Cardiac ventricle fibroblast (primary cell): Measurements from ENCODE around the gene CENPB.

GRCh38 chr20:3383143-3383473 lies 24.4 kb downstream of the DNAAF9 start:
- RAMPAGE, long total RNA: no peak

DNA sequence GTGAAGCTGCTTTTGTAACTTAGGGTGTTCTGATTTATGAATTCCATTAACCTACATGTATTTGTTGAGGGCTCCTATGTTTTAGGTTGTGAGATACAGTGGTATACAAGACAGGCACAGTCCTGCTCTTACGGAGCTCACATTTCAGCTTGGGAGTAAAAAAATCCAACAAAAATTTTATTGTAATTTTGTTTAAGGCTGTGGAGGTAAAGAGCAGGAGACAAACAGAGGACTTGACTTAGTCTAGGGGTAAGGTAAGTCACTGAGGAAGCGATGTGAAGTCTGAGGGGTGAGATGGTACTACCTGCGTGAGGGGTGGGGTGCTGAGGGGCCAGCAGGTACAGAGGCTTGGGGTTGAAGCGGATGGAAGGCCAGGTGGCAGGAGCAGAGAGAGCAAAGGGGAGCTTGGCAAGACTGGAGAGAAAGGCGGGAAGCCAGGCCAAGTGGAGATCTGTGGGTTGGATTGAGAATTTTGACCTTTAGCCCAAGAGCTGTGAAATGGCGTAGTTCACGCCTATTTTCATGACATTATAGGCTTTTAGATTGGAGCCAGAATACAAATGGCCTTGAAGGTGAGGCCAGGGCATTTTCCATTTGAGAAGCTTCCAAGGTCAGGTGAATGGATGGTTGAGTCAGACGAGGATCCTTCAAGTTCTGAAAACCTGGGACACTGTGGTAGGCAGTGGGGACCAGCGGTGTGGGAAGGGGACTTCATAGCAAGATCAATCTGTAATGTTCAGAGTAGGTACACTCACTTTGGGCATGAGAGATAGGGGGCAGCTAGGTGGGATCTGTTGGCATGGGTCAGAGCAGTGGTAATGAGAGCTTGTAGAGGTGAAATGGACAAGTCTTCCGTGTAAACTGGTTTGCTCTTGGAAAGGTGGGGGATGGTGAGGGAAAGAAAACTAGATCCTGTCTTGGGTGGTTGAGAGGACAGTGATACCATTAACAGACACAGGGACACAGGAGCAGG lies 2.5 kb downstream of the ATRN start:
- RAMPAGE, long total RNA: no peak

- RAMPAGE, long total RNA: no peak
Observed at GRCh38 chr20:3781752-3782077, 467 bp upstream of the SPEF1 start.

DNA sequence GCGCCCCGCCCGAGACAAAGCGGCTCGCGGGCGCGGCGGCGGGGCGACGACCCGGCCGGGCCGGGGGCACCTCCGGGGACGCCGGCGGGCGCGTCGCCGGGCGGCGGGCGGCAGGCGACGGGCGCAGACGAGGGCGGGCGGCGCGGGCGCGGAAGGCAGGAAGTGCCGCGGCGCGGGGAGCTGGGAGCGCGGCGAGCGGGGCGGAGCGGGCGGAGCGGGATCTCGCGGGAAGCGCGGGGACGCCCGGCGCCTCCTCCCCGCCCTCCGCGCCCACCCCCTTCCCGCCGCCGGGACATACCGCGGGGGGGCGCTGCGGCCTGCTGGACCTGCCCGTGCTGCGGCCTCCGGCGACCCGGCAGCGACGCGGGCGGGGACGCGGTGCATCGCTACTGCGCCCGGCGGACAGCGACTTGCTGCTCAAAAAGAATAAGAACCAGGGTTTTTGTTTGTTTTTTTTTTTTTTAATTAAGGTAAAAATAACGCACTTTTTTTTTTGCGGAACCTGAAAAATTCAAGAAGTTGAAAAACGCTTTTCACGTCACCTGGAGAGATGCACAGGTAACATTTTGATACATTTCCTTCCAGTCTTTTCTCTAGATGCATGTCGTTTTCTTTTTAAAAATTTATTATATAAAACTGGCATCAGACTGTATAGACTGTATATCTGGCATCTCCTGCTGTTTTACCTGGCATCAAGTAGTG lies at the start of gene CENPB:
TSS of gene CENPB (minus strand) at position 159 of the 702 bp plus-strand sequence.
- RAMPAGE, long total RNA: no peak

- RAMPAGE, long total RNA: no peak
Observed at GRCh38 chr20:3875059-3875802, 14.0 kb upstream of the PANK2 start.

- RAMPAGE, long total RNA: no peak
Observed at GRCh38 chr20:3980590-3981194, 34.7 kb downstream of the RNF24 start.

GRCh38 chr20:4004628-4005170 lies 10.7 kb downstream of the RNF24 start:
- RAMPAGE, long total RNA: no peak

GRCh38 chr20:4040355-4040817 lies 25.0 kb upstream of the RNF24 start:
- RAMPAGE, long total RNA: no peak

DNA sequence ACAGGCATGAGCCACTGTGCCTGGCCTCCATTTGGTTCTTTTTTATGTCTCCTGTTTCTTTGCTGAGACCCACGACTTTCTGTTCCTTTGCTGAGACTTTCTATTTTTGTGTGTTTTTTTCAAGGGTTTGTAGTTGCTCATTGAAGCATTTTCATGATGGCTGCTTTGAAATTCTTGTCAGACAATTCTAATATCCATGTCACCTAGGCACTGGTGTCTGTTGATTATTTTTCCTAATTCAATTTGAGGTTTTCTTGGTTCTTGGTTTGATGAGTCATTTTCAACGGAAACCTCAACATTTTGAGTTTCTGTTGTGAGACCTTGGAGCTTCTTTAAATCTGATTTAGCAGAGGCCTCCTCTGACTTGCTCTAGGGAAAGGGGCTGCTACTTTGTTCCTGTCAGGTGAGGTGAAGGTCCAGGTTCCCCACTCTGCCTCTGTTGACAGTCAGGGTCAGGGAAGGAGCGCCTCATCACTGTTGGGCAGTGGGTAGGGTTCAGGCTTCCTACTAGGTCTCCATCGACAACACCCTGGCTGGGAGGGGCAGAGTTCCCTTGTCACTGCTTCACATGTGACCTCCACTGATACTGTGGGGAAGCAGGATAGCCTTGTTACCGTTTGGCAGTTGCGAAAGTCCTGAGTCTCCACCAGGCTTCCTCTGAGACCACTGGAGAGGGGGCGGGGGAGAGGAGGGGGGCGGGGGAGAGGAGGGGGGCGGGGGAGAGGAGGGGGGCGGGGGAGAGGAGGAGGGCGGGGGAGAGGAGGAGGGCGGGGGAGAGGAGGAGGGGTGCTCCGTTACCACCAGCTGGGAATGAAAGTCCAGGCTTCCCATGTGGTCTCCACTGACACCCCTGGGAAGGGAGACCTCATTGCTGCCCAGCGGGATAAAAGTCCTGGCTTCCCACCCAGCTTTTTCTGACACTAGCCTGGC lies 66.0 kb upstream of the SMOX start:
- RAMPAGE, long total RNA: no peak

- RAMPAGE, long total RNA: no peak
Observed at GRCh38 chr20:4150134-4150544, 1.5 kb downstream of the SMOX start.

DNA sequence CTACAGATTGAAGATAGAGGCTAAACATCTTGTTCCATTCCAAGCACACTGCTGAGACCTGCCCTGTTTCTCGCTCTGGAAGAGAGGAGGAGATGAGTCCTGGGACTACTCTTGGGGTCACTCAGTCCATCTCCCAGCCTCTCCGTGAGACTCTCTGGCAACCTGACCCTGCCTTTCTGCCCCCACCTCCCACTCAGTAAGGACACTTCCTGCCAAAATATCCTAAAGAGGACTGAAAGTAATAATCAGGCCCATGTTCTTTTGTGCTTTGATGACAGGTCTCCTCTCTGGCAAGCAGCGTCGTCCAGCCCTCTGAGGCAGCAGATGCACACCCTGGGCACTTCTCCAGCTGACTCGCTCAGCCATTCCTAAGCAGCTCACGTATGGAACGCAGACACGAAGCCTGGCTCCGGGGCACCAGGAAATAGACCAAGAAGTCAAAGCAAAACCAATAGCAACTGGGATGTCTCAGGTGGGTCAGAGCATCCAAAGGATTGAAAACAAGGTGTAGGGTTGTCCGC lies 2.6 kb downstream of the RASSF2 start:
- RAMPAGE, long total RNA: no peak

DNA sequence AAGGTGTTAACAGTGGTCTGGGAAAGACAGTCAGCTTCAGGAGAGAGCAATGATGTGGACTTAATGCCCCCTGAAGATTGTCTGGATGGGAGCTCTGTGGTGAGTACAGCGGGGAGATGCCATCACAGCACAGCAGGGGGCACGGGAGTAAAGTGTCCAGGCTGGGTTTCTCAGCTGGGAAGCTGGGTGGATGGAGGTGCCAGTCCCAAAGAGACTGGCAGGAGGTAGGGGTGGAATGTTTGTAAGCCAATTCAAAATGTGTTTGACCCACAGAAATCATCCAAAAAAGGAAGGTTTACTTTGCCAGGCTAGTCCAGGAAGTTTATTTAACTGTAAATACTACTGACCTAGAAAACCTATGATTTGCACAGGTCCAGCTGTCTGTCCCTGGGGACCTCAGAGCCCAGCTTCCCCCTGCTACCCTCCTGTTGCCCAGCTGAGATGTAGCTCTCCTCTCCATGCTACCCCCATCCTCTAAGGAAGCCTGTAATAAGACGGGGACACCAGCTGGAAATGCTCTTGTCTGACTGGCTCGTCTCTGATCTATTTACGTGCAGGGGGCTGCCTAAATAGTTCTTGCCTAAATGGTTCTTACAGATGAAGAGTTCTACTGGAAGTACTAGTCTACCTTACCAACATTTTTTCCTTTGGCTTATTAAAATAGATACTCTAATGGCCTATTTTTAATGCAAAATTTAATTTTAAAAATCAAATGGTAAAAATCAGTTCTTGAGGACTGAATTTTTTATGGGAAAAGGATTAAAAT lies 83.8 kb downstream of the SLC23A2 start:
- RAMPAGE, long total RNA: no peak

- RAMPAGE, long total RNA: no peak
Observed at GRCh38 chr20:4922117-4922684, 79.1 kb downstream of the SLC23A2 start.

DNA sequence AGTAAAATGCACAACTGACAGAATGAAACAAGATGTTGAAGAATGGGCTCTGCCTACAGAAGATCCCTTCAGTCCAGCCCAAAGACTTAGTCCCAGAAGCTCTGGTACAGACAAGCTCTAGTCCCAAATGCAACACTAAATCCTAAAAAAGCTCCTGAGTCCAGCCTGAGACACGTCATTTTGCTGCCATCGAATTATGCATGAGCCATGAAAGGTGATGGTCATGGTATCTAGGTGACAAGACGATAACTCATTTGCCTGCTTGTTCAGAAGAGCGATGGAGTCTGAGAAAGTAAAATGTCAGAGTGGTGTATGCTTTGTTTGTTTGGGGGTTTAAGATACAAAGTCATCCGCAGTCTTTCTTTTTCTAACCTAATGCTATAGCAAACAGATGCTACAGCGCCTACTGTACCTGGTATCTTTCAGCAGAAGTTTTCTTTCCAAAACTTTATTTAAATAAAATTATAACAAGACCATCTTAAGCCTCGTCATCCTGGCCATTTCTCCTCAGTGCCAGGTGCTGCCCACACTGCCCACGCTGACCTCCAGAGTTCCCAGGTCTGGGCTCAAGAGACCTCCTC lies 54.7 kb downstream of the SLC23A2 start:
- RAMPAGE, long total RNA: no peak

DNA sequence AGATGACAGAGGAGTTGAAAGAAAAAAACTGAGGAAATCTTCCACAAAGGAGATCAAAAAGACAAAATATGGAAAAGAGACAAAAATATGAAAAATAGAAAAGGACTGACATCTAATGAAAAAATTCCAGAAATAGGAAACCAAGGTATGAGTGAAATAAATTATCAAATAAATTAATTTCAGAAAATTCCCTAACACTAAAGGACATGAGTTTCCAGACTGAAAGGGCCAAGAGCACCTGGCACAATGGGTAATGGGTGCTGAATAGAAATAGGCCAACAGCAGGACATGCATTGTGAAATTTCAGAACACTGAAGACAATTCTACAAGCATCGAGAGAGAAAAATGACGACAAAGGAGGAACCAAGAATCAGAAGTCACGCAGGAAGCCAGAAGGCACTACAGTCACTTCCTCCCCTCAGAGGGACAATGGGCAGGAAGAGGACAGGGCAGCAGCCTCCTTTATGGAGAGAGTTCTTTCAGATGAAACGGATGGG lies 22.8 kb downstream of the TMEM230 start:
- RAMPAGE, long total RNA: no peak

- RAMPAGE, long total RNA: no peak
Observed at GRCh38 chr20:5108464-5108975, 4.4 kb downstream of the TMEM230 start.

- RAMPAGE, long total RNA: no peak
Observed at GRCh38 chr20:5155556-5156315, 28.9 kb downstream of the CDS2 start.

- RAMPAGE, long total RNA: no peak
Observed at GRCh38 chr20:5653144-5653701, 42.4 kb upstream of the GPCPD1 start.

DNA sequence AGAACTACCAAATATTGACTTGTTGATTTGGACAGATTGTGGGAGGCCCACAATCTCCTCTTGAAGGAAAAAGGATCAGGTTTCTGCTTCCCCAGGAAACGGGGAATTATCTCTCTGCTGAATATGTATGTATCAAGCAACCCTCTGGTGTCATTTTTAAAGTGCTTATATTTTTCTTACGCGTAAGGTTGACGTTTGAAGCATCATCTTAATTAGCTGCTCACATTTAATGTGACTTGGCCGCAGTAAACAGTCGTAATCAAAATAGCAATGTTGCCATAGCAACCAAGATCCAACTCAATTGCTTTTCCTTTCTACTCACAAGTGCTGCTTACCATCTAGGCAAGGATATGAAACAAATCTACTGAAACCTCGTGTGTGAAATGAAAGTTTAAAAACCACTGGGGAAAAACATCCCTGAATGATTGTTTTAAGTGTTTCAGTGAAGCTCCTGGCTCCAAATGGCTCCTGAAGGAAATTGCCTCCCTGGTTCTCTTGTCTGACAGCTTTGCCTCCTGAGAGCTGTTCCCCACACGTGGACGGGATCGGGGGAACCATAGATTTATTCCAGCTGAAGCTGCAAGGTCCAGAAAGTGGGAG lies 65.0 kb upstream of the CHGB start:
- RAMPAGE, long total RNA: no peak

GRCh38 chr20:5922101-5922664 lies 10.9 kb downstream of the CHGB start:
- RAMPAGE, long total RNA: no peak